Mammary microvascular endothelial cell (primary cell): Measurements from ENCODE around the gene MYO7A.

DNA sequence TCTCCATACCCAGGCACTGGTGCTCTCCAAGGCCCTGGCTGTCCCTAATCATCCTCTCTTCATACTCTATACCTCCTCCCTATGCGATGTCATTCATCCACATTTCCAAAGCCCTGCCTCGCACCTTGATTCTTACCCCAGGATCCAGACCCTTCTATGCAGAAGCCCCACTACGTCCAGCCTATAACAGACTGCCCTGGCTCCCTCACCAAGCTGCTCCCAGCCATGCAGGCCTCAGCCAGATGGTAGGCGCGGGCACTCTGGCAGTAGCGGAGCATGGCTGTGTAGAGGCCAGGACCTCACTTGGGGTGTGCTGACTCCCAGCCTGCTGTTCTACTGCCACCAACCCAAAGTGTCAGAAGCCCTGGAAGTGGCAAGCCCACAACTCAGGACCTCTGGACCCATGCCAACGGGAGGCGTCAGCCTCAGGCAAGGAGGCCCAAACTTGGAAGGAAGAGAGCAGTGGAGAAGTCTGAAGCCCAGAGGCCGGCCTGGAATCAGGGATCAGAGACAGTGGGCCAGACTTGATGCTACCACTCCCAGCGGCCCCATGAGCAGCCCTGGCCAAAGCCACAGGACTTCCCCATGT is 4.6 kb downstream of the ARRB1 start:
- RAMPAGE, long total RNA = no peak

- RAMPAGE, long total RNA = no peak
Measured at GRCh38 chr11:75349417-75350138, 1.9 kb downstream of the ARRB1 start.

GRCh38 chr11:75350149-75351000 is 1.1 kb downstream of the ARRB1 start:
- RAMPAGE, long total RNA = no peak

DNA sequence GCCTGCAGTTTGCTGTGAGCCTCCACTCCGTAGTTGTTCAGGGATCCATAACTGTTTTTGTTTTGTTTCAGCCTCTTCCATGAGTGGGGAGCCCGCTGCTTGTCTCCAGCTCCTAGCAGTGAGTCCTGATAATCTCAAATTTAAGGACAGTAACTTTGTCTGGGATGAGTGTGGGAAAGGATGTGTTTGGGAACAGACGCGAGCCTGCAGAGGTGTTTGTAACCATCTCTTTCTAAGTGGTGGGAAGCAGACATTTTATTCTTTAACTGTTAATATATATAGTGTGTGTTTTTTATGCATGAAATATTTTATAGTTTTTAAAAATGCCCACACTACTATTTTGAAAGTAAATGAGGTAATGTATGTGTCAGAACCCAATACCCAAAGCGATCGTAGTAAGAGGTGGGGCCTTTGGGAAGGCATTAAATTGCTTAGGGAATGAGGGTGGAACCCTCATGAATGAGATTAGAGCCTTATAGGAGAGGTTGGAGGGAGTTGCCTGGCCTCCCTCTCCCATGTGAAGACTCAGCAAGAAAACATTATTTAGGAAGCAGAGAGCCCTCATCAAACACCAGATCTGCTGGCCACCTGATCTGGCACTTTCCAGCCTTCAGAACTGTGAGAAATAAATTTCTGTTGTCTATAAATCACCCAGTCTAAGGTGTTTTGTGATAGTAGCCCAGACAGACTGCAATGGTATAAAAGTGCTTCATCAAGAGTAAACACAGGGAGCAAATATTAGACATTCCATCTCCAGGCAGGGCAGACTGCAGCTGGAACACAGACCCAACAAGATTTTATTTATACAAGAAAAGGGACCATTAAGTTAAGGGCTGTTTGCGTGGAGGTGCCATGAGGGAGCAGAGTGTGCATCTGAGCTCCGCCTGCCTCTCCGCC is 11.1 kb downstream of the KLHL35 start:
- RAMPAGE, long total RNA = no peak

DNA sequence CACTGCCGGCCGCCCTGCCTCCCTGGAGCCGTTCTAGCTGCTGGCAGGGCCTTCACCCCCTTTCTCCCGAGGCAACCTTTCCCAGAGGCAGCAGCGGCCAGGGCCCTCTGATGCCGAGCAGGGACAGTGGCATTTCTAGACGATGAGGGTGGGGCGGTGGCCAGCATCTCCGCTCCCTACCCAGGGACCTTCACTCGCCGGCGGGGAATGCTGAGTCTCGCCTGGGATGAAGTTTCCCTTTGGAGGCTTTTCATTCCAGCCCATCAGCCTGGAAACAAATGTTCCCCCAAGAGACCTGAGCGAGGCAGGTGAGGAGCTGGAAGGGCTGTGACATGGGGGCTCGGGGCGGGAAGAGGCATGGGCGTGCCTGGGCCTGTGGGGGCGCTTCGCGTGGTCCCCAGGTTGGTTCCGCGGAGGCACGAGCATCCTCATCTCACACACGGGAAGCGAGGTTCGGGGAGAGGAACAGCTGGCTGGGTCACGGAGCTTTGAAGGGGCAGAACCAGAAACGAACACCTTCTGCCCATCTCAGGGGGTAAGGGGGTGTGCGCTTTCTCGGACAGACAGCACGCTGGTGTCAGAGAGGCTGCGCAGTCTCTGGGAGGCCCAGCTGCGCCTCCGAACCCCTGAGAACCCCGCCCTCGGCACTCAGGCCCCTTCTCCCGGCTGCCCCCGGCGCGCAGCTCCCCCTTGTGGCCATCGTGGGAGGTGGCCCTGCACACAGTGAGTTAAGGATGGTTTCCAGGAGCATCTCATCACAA is 18.1 kb upstream of the KLHL35 start:
- RAMPAGE, long total RNA = no peak

DNA sequence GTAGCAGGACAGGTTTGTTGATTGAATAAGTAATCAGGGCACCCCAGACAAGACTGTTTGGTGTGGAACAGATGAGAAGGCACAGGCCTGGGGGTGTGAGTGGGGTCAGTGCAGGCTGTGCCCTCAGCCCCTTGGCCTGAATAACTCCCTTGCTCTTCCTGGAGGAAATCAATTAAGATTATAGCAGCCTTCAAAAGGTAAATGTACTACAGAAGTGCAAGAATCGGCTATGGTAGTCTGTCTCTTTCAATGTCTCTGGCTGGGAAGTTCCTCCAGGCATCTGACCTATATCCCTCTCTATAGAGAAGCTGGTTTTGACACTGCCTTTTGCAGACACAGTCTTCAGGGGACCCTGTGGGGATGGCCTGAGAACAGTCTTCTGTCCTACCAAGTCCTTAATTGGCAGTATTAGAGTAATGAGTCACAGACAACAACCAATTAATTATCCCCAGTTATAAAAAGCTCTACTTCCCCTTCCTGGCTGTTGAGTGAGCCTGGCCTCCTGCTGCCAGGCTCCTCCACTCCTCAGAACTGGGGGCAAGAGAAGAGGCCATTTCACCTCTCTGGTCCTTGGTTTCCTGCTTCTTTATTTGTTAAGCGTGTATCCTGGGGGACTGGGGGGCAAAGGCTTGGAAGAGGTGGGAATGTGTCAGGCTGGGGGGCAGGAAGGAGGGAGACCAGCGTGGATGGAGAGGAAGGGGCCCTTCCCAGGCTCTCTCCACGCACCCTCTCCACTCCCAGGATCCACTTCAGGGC is 41.2 kb upstream of the KLHL35 start:
- RAMPAGE, long total RNA = no peak

GRCh38 chr11:75491995-75492594 is 33.6 kb downstream of the GDPD5 start:
- RAMPAGE, long total RNA = no peak

GRCh38 chr11:75737403-75737648 is 19.7 kb downstream of the MOGAT2 start:
- RAMPAGE, long total RNA = no peak

DNA sequence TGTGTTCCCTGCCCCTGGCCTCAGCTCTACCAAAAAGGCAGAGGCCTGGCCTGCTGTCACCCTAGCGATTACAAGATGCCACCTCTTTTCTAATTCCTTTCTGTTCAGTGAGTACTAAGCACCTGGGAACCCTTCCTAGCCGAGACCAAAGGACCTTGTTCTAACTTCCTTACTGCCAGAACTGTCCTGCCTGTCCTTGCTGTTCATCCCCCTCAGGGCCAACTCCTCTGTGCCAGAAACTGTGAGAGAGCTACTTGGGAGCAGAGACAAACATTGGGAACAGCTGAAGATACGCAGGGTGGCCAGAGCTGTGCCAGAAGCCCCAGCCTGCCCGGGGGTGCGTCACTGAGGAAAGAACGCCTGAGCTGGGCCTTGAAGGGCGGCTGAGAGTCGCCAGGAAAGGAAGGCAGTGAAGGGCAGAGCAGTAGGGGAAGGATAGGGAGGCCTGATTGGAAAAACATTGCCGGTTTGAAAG is 12.7 kb upstream of the UVRAG start:
- RAMPAGE, long total RNA = no peak

GRCh38 chr11:75815315-75816168 is 532 bp downstream of the UVRAG start:
- RAMPAGE, long total RNA = no peak

- RAMPAGE, long total RNA = no peak
Measured at GRCh38 chr11:75925707-75926278, 110.8 kb downstream of the UVRAG start.

GRCh38 chr11:76083779-76084212 is 122.5 kb downstream of the WNT11 start:
- RAMPAGE, long total RNA = no peak

GRCh38 chr11:76153212-76153936 is 52.9 kb downstream of the WNT11 start:
- RAMPAGE, long total RNA = no peak

DNA sequence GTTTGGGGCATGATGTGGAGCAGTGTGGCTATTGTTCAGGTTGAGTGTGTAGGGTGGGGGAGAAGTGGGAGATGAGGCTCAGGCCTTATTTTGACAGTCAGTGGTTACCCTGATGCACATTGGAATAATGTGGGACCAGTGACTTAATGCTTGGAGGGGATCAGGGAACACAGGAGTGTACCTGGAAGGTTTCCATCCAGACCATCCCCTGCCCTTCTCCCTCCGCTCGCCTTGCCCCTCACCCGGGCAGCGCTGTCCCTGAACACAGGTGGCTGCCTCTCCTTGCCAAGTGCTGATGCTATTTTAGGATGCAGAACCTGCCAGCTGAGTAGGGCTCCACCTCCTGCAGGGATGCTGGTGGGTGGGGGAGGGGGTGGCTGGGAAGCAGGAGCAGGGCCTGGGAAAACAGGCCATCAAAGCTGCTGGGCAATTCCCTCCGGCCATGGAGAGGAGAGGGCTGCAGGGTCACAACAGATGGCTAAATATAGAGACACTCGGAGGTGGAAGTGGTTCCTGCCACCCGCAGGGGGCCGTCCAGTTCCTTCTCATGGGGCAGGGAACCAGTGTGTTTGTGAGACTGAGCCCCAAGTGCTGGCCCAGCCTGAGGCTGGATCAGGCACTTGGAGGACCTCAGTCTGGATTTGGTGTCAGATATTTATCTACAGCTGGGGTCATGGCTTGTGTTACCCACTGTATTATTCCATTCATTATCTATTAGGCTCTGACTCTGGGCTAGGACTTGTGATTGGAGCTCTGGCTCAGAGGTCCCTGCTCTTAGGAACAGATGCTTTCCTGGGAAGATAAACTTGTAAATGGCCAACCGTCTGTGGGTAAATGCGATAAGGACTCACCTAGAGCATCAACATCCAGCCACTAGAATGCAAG is 59.6 kb downstream of the LRRC32 start:
- RAMPAGE, long total RNA = no peak

- RAMPAGE, long total RNA = no peak
Measured at GRCh38 chr11:76801079-76801766, 18.1 kb downstream of the TSKU start.

GRCh38 chr11:77064500-77065034 is 2.2 kb upstream of the CAPN5 start:
- RAMPAGE, long total RNA = no peak

DNA sequence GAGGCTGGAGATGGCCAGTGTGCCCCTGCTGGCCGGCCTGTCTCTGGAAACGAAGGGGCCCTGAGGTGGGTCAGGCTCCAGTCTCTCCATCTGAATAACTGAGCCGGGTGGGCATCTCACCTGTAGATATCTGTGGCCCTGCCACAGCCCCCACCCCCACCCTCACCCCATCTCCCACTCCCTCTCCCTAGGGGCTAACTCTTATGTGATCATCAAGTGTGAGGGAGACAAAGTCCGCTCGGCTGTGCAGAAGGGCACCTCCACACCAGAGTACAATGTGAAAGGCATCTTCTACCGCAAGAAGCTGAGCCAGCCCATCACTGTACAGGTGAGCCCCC is 5.7 kb upstream of the MYO7A start:
- RAMPAGE, long total RNA = no peak

GRCh38 chr11:77127966-77128708 is at the start of gene MYO7A:
Gene MYO7A, plus strand, starts transcription at chr11:77128246.
- RAMPAGE, long total RNA = no peak

DNA sequence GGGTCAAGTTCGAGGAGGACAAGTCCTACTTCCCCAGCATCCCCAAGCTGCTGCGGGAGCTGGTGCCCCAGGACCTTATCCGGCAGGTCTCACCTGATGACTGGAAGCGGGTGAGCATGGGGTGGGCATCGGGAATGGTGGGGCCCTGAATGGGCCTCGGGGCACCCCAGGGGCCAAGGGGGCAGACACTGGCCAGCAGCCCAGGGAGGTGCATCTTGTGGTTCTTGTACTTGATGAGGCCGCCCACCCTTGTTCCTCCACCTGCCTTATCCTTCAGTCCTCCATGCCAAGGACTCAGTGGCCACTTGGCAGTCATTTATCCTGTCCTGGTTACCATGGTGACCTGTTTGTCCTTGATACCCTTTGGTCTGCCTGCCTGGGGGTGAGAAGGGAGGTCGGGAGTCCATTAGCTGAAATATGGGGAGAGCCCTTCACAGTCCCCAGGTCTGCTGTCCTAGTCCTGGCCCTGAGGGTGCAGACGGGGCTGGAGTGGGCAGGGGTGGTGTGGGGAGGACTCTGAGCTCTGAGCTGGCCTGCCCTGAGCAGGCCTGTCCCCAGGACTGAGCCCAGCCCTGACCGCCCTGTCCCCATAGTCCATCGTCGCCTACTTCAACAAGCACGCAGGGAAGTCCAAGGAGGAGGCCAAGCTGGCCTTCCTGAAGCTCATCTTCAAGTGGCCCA is 83.3 kb downstream of the MYO7A start:
- RAMPAGE, long total RNA = no peak

- RAMPAGE, long total RNA = no peak
Measured at GRCh38 chr11:77278499-77279211, 22.8 kb downstream of the GDPD4 start.